Iris pigment epithelial cell (primary cell): ENCODE data around the genes ZNF580, U2AF2, NLRP4 and NLRP5.

GRCh38 chr19:55324551-55325199, 466 bp downstream of the TMEM150B start:
- RRBS, result no CpG with 5 or more reads among the region's 16 CpGs

GRCh38 chr19:55340019-55340264, 266 bp downstream of the KMT5C start:
- RRBS, result 4% methylated on average over 5 of the region's 16 CpGs

DNA sequence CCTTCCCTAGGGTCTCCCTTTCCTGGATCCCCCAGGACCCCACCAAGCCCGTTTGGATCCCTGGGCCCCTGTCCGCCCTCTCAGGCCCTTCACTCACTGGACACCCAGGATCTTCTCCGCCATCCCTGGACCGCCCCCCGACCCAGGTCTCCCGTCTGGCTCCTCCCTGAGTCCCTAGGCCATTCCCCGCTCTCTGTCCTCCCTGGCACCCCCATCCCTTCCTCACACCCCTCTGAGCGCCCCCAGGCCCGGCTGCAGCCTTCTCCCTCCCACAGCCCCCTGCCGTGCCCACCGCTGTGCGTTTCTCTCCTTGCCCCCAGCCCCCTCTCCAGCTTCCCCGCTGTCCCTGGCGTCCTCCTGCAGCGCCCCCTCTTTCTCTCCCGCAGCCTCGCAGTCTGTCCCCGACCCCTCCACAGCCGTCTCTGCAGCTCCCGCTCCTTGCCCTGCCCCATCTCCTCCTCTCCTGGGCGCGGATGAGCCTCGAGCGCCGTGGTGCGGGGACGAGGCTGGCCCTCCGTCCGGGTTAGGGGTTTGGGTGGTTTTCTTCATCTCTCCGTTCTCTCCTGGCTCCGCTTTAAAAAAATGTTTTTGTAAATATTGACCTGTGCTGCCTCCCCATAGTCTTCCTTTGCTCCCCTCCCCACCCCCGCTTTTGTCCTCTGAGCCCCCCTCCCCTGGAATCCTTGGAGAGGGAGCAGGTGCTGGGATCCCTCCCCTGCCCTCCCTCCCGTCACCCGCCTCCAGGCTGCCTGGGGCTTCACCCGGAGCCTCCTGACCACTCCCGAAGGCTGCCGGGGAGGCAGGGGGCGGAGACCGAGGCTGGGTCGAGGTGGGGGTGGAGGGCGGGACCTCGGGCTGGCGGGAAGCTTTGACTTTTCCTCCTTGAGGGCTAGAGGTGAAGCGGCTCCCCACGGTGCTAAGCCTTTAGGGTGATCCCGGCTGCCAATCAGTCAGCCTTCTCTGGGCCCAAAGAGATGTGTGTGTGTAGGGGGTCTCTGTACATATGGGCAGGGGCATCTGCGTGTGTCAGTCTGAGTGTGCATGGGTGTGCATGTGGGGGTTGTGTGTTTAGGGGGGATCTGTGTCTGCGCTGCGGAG, 1.2 kb downstream of the KMT5C start:
- RRBS, result no CpG with 5 or more reads among the region's 49 CpGs

DNA sequence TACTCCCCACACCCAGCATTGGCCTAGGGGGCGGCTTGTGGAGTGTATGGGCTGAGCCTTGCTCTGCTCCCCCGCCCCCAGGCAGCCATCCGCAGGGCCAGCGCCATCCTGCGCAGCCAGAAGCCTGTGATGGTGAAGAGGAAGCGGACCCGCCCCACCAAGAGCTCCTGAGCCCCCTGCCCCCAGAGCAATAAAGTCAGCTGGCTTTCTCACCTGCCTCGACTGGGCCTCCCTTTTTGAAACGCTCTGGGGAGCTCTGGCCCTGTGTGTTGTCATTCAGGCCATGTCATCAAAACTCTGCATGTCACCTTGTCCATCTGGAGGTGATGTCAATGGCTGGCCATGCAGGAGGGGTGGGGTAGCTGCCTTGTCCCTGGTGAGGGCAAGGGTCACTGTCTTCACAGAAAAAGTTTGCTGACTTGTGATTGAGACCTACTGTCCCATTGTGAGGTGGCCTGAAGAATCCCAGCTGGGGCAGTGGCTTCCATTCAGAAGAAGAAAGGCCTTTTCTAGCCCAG, 2.5 kb downstream of the RPL28 start:
- RRBS, result no CpG with 5 or more reads among the region's 9 CpGs

DNA sequence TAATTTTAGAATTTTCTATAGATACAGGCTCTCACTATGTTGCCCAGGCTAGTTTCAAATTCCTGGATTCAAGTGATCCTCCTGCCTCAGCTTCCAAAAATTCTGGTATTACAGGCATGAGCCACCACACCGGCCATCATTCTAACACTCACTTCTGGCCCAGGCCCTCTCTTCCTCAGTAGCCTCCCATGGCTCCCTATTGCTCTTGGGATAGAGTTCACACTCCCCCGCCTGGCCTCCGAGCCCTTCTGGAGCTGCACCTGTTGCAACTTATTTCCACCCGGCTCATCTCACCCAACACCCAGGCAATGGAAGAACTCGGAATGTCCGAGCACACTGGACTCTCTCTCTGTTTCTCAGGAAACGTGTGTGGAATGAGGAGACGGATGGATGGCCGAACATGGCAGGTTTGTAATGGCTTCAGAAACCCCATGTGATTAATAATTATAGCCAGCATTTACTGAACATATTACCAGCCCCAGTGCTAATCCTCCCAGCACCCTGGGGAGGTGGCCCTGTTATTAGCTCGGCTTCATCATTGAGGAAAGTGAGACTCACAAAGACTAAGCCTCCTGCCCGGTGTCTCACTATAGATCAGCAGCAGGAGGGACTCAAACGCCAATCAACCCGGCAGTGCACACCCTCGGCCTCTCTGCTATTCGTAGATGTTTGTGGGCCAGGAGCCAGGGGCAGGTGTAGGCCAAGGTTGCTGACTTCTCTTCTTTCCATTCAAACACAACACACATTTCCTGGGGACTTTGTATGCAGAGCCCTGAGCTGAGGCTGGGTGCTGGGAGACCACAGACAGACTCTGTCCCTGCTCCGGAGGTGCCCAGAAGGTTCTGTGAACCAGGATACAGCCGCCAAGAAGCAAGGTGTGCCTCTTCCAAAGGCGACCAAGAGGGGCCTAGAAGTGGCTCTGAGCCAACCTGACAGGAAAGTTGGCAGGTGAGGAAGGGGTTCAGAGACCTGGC, 9.2 kb upstream of the SBK3 start:
- RRBS, result 63% methylated on average over 2 of the region's 18 CpGs

DNA sequence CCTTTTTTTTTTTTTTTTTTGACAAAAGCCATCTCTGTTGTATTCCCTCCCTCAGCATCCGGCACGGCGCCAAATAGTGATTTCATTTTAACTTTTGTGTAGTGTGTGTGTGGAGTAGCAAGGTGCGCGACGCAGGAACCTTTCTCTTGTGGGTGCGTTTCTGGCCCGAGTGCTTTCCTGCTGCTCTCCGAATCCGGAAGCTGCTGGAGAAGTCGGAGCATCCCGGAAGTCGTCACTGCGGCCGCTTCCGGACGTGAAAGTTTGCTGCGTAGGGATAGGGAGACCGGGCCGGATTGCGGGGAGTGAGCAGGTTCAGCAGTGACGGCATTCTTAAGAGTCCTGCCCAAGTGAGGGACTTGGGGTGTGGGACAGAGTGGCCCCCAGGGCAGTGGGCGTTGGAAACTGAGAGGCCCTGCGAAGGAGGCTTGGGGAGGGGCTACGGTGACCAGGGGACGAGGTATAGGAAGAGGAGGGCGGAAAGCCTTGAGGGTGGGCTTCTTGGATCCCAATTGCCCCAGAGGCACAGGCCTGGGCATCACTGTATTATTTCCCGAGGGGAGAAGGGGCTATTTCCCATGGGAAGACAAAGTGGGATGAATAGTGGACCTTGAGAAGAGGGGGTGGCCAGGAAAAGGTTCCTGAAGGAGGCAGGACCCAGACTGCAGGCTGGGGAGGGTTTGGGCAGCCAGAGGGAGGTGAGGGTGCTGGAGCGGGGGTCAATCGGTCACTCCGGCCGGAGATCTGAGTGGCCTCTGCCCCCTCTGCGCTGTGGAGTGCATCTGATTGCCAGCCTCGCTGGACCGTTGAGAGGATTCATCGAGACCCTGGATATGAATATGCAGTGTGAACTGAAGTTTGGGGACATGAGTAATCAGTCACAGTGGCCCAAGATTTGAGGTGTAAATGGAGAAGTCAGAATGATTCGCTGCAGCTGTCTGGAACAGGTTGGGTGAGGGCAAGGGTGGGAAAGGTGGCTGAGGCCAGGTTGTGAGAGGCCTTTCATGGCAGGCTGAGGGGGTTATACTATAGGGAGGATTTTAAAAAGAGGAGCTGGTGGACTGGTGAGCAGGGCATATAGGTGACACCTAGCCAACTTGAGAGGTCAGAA, 5.7 kb upstream of the ZNF580 start:
- RRBS, result 0% methylated on average over 3 of the region's 37 CpGs

DNA sequence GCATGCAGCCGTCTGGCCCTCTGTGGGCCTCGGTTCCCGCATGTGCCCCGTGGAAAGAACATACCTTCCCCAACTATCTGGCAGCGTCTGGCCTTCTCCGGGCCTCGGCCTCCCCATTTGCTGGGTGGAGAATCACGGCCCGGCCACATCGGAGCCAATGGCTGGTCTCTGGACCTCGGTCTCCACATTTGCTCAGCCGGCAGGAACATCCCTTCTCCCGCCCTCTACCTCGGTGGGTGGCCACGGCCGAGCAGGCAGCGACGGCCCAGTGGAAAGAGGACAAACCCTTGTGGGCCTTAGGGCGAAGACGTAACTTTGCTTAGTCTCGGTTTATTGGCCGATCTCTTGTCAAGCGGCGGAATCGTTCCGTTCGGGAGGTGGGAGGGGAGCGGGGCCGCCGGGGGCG, 328 bp upstream of the ZNF580 start:
- RRBS, result 5% methylated on average over 4 of the region's 31 CpGs

GRCh38 chr19:55640877-55641653, at the start of gene ZNF580:
TSS of gene ZNF580 (plus strand) at chr19:55641002.
- RRBS, result 4% methylated on average over 26 of the region's 74 CpGs

- RRBS, result no CpG with 5 or more reads among the region's 4 CpGs
Observed at GRCh38 chr19:55644129-55644388, 610 bp downstream of the ZNF581 start.

- RRBS, result 2% methylated on average over 2 of the region's 105 CpGs
Observed at GRCh38 chr19:55654933-55655999, at the start of gene U2AF2. TSS of gene U2AF2 (plus strand) at chr19:55655035.

GRCh38 chr19:55677636-55678074, 2.6 kb downstream of the EPN1 start:
- RRBS, result no CpG with 5 or more reads among the region's 5 CpGs

DNA sequence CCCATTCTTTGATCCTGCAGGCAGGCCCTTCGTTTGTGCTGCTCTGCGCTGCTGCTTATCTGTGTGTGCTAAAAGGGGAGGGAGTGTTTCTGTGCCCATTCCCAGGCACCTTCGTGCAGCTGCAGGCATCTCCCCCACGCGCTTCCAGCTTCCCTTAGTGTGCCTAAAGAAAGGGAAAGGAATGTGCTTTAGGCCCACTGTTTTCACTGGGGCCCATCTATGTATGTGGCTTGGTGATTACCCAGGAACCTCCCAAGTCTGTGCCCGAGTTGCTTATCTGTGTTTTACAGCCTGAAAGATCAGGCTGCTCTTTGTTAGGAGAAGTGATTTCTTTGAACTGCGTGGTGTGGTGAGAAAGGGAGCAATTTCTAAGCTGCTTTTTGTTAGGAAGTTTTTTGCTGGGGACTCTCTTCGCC, 27.2 kb downstream of the EPN1 start:
- RRBS, result no CpG with 5 or more reads among the region's 8 CpGs

GRCh38 chr19:55836243-55837077, at the start of gene NLRP4:
TSS of gene NLRP4 (plus strand) at chr19:55836540.
- RRBS, result no CpG with 5 or more reads among the region's 22 CpGs

DNA sequence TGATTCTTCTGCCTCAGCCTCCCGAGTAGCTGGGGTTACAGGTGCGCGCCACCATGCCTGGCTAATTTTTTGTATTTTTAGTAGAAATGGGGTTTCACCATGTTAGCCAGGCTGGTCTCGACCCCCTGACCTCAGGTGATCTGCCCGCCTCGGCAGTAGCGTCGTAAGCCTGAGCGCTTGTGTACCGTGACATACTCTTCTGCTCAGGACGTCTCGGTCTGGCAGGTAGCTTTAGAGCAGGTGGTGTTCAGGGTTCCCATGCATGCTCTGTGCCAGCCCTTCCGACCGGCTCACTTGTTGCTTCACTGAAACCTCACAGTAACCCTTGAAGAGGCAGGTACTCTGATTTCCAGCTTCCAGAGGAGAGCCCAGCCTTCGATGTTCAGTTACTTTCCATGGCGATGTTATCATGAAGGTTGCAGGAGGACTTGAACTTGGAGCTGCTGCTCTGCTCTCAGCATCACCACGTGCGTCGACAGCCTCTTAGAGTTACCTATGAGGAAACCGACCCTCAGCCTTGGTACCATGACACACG, at the start of gene NLRP5:
TSS of gene NLRP5 (plus strand) at position 410 of the 535 bp plus-strand sequence.
- RRBS, result no CpG with 5 or more reads among the region's 21 CpGs

DNA sequence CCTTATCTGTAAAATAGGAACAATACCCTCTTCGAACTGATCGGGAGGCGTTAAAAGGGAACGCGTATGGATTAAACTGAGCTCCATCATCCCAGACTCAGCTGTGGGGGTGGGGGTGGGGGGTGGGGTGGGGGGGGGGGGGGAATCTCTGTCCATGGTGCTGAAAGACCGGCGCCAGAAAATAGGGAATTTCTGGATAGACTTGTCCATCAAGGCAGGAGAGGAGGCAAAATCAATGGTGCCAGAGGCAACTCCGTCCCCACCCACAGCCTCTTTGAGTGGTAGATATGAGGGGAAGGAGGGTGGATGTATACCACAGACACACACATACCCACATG, 37.5 kb downstream of the ZNF787 start:
- RRBS, result no CpG with 5 or more reads among the region's 8 CpGs

DNA sequence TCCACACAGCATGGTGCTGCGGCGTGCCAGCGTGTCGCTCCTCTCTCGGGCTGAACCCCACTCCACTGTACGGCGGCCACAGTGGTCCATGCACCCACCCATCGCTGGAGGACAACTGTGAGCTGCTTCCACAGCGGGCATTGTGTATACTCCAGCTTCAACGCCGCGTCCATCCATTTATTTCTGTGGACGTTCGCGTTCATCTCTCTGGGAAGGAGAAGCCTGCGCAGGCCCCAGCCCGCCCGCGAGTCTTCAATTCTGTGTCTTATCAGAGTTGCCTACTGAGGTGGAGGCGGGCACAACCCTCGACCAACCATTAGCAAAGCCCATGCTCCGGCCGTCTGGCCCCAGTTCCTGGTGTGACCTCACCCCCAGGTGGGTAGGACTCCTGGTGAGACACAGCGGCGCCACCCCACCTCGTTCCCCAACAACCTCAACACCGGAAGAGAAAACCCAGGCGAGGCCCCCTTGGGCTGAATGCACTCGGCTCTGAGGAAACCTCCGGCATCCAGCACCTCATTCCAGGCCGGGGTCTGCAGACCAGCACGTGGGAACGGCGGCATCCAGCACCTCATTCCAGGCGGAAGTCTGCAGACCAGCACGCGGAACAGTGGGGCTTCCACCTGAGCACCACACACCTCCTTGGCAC, 14.7 kb downstream of the ZNF787 start:
- RRBS, result 87% methylated on average over 4 of the region's 37 CpGs

GRCh38 chr19:56142834-56143609, 1.9 kb downstream of the ZNF444 start:
- RRBS, result no CpG with 5 or more reads among the region's 7 CpGs

- RRBS, result no CpG with 5 or more reads among the region's 12 CpGs
Observed at GRCh38 chr19:56309384-56310108, 5.1 kb downstream of the ZSCAN5A start.

DNA sequence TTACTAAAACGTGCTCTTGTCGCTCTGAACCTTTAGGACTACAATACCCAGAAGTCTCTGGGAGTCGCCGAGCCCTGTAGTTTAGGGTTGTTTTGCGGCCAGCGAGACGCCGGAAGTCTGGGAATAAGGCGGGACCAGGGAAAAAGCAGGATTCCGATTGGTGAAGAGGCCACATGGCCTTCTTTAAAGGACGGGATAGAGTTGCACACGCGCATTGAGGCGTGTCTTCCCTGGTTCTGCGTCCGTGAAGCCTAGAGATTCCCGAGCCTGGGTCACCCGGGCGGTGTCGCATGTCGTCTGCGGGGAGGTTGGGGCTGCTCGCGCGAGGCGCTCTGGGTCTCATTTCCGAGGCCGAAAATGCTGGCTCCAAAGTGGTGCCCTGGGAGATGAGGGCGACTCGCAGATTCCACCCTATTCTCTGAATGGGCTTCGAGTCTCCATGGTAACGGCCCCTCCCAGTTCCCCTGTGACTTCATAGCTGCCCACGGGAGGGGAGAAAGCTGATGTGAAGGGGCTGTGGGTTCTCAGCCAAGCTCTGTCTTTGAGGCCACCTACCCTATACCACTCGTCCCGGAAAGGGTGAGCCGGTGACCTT, 522 bp upstream of the ZSCAN5A start:
- RRBS, result 17% methylated on average over 1 of the region's 36 CpGs

- RRBS, result 2% methylated on average over 16 of the region's 41 CpGs
Observed at GRCh38 chr19:56403267-56404174, 611 bp upstream of the ZNF583 start.